Omental fat pad (tissue), 4 donors: ENCODE results near the genes PMEPA1 and C20orf85.

GRCh38 chr20:57441953-57442481, 50.8 kb downstream of the RBM38 start:
- PRO-cap: no peak
- RAMPAGE, long total RNA, 4 experiments: no peak in any of the 4 experiments

DNA sequence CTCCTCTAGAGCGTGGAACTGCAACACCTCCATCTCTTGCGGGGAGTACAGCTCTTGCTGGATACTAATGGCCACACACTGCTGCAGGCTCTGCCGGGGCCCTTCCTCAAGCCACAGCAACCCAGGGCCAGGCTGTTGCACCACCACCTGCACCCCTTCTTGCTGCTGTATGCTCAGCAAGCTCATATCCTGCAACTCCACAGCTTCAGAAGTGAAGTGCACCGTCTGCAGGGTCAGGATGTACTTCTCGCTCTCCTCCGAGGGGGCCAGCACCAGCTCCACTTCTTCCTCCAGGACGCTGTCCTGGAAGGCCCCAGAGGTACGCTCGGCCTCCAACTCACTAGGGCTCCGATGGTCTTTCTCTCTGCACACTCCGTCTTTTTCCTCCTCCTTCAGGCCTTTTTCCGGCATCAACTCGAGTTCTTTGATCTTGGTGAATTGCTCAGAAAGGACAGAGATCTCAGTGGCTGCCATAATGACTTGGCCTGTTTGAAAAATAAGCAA, 1.2 kb downstream of the CTCFL start:
- PRO-cap: no peak
- RAMPAGE, long total RNA, 4 experiments: no peak in any of the 4 experiments

DNA sequence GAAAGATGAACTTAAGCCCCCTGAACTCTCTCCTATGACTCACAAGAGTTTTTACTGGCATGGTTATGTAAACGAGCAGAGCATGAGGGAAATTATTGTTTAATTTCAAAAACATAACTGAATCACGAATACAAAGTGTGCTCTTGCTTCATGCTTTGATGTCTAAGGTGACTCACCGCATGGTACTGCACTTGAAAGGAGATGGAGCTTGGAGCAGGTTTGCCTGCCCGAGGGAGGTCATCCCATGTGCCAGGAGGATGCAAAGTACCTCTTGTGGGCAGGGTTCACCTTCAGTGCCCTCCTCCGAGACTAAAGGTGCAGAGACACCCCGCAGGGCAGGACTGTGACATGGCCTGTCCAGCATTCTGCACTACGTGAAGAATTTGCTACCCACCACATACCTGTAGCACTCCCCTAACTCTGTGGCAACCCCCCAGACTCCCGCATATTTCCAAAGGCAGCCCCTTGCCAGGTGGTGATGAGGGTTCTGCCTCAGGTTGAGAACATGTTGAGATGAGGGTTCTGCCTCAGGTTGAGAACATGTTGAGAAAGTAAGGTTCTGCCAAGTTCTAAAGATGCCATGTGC, 13.6 kb upstream of the PCK1 start:
- PRO-cap: no peak
- RAMPAGE, long total RNA, 4 experiments: no peak in any of the 4 experiments

- PRO-cap: no peak
- RAMPAGE, long total RNA, 4 experiments: no peak in any of the 4 experiments
These were observed 3.1 kb downstream of the PCK1 start for GRCh38 chr20:57563926-57564477.

DNA sequence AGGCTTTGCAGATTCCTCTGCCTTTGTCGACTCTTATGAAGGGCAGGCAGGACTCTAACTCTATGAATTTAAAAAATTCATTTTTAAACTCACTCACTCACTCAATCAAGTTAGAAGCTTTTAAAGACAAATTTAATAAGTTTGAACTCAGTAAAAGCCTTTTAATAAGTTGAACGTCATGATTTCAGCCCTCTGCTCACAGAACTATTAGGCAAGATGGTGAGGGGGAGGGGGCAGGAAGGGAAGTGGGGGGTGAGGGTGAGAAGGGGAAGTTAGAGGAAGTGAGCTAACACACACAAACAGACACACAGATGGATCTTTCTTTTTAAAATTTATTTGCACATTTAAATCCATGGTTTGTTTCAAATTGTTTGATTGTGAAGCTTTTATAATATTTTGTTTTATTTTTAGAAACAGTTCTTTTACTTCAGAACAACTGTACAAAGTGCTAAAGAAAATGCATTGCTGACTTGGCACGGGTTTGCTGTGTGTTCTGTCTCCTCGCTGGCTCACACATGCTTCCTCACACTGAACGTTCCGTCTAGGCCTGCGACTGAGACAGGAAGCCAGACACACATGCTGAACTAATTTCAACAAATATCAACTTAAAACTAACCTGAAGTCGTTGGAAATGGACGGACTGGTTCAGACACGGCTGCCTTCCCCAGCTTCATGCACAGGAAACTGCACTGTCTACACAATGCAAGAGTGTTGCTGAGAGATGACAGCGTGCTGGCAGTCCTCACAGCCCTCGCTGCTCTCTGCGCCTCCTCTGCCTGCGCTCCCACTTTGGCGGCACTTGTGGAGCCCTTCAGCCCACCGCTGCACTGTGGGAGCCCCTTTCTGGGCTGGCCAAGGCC, 7.9 kb upstream of the ZBP1 start:
- PRO-cap: no peak
- RAMPAGE, long total RNA, 4 experiments: no peak in any of the 4 experiments

DNA sequence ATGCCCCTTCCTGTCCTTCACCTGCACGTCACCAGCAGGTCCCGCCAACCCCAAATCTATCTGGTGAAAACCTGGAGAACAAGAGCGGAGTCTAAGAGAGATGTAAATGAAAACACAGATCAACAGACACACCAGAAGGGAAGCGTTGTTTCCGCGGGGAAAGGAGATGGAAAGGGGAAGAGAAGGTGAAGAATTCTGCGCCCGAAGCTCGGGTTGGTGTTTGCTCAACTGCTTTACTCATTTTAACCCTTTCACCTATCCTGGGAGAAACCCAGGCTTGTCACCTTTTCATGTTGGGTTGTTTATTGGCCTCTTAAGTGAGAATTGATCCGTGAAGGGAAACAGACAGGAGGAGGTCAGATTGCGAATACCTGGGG, 30.2 kb upstream of the ZBP1 start:
- PRO-cap: no peak
- RAMPAGE, long total RNA, 4 experiments: no peak in any of the 4 experiments

GRCh38 chr20:57702689-57703251, 7.0 kb downstream of the PMEPA1 start:
- PRO-cap: no peak
- RAMPAGE, long total RNA, 4 experiments: no peak in any of the 4 experiments

- PRO-cap: no peak
- RAMPAGE, long total RNA, 4 experiments: no peak in any of the 4 experiments
These were observed 2.7 kb downstream of the PMEPA1 start for GRCh38 chr20:57707120-57707607.

GRCh38 chr20:57709882-57710870, at the start of gene PMEPA1:
PMEPA1 (minus strand) TSS chr20:57710015.
- PRO-cap: unidirectional peak, minus-strand start at chr20:57709954; unidirectional peak, minus-strand start at chr20:57710527
- RAMPAGE, long total RNA, 4 experiments: start-site peak on the plus strand in 1 of 4 experiments, at chr20:57710159-57710164 at its widest, 5 reads per replicate

DNA sequence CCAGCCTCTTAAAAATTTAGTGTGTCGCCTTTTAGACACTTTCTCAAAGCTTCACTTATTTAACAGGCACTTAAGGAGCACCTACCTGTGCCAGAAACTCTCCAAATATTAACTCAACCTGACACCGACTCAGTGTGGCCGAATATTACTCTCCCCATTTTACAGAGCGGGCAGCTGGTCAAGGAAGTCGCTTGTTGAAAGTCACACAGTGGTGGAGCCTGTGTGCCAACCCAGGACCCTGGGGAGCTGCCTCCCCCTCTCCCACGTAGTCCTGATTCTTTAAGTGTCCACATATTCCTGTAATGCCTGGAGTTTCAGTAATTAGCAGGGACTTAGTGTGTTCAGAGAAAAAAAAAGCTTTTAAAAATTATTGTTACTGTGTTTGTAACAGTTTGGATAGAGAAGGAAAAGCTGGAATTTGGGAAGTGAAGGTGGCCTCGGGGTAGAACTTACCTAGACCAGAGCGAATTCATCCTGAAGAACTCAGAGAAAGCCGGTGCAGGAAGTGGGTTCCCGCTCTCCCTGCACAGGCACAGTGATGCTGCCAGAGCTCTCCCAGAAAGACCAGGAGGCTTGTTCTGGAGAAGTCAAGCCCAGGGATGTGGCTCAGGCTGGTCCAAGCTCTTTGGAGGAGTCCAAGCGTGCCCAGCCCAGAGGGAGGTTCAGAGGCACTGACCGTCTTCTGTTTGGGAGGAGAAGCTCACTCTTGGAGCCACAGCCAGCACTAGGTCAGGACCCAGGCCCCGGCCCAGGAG, 1.2 kb upstream of the PMEPA1 start:
- PRO-cap: no peak
- RAMPAGE, long total RNA, 4 experiments: start-site peak on the minus strand in 1 of 4 experiments, centred at position 125 of the sequence, 33 reads per replicate

DNA sequence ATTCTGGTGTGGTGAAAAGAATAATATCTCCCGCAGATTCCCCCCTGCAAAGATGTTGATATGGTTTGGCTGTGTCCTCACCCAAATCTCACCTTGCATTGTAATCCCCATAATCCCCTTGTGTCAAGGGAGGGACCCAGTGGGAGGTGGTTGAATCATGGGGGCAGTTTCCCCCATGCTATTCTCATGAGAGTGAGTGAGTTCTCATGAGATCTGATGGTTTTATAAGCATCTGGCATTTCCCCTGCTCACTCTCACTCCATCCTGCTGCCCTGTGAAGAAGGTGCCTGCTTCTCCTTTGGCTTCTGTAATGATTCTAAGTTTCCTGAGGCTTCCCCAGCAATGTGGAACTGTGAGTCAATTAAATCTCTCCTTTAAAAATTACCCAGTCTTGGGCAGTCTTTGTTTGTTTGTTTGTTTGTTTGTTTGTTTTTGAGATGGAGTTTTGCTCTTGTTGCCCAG, 58.8 kb upstream of the PMEPA1 start:
- PRO-cap: no peak
- RAMPAGE, long total RNA, 4 experiments: no peak in any of the 4 experiments

DNA sequence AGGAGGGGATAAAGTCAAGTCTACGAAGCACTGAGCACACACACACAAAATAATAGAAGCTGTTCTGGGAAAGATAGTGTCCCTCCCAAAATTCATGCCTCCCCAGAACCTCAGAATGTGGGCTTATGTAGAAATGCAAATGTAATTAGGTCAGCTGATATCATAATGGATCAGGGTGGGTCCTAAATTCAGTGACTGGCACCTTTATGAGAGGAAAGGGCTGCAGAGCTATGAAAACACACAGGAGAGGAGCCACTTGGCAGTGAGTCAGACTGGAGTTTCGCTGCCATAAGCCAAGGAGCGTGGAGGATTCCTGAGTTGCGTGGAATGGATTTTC, 191.2 kb upstream of the C20orf85 start:
- PRO-cap: no peak
- RAMPAGE, long total RNA, 4 experiments: no peak in any of the 4 experiments

DNA sequence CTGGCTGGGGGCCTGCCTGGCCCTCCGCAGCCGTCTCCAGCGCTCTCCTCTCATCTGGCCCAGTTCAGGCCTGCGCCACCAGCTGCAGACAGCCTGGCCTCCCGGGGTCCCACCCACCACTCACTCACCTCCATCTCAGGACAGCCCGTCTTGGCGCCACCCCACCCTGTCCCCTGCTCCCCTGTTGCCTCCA, 21.0 kb upstream of the C20orf85 start:
- PRO-cap: no peak
- RAMPAGE, long total RNA, 4 experiments: no peak in any of the 4 experiments

- PRO-cap: no peak
- RAMPAGE, long total RNA, 4 experiments: no peak in any of the 4 experiments
These were observed at the start of gene C20orf85 for GRCh38 chr20:58150769-58151017. C20orf85 (plus strand) TSS chr20:58150902.

GRCh38 chr20:58232561-58233170, 4.2 kb upstream of the ANKRD60 start:
- PRO-cap: no peak
- RAMPAGE, long total RNA, 4 experiments: no peak in any of the 4 experiments

DNA sequence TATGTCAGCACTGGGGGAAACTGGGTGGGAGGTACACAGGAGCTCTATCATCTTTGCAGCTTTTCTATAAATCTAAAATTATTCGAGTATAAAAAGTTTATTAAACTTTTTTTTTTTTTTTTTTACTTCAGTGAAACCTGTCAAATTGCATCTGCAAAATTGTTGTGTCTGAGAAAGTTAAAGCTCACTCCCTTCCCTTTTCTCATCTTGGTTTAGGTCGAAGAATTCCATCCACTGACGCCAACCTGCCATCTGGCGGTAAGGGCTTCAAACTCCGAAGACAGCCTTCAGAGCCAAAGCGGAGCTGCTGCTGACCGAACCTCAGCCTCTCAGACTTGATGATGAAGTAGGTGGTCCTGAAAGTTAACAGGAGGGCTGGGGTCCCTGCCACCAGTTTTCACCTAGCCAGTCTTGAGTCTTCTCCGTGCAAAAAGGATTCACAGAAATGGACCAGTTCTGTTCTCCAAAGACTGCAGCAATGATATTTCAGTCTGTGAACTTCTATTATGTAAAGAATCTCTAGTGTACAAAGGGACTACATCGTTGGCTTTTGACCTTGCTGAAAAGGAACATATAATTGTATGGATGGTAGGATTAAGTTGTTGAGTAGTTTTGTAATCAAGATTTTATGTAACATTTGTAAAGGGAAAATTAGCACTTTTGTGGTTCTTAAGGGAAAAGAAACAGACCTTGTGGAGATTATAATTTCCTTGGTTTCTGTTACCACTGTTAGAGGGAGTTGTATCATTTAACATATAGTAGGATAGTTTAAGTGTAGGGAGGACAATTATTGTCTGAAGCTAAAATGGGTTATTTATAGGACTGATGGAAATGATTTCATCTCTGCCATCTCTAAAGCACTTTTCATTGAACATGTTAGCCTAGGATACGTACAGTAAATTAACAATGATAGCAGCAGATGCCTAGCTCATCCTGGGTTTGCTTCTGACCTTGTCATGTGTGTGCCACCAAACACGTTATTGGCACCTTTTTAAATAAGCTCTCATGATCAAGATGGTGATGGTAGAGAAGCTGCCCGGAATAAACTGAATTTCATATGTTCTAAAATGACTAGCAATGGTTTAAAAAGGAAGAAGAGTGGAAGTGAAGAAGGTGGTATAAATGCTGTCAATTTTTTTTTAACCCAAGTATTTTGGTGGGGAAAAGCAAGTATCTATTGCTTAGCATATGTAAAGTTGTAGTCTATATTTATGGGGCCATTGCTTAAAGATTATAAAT, 29.2 kb upstream of the VAPB start:
- PRO-cap: no peak
- RAMPAGE, long total RNA, 4 experiments: no peak in any of the 4 experiments

DNA sequence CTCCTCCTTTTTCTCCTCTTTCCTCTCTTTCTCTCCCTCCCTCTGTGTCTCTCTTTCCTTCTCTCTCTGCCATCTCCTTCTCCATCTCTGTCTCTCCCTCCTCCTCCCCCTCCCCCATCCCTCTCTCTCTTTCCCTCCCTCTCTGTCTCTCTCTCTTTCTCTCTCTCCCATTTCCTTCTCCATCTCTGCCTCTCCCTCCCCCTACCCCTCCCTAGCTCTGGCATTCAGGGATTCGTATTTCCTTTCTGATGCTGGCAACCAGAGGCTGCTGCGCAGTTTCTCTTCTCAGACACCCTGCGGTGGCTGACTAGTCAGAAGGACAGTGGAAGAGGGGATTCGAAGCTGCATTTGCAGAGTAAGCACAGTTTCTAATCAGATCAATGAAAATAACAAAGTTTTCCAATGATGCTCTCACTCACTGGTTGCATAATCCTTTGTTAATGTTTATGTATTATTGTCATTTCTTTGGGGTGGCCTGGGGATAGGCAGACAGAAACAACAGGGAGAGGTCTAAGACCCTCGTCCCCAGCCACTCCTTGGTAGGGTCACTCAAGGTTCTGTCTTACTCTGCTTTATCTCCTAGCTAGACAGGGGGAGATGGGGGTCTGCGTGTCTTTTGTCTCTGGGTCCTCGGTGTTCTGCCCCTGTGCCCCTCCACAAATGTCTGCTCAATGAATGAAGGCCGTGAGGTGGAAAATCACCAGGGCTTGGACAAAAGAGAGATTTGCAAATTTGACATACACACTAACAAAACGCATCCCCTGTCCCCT, 13.5 kb upstream of the VAPB start:
- PRO-cap: no peak
- RAMPAGE, long total RNA, 4 experiments: no peak in any of the 4 experiments

DNA sequence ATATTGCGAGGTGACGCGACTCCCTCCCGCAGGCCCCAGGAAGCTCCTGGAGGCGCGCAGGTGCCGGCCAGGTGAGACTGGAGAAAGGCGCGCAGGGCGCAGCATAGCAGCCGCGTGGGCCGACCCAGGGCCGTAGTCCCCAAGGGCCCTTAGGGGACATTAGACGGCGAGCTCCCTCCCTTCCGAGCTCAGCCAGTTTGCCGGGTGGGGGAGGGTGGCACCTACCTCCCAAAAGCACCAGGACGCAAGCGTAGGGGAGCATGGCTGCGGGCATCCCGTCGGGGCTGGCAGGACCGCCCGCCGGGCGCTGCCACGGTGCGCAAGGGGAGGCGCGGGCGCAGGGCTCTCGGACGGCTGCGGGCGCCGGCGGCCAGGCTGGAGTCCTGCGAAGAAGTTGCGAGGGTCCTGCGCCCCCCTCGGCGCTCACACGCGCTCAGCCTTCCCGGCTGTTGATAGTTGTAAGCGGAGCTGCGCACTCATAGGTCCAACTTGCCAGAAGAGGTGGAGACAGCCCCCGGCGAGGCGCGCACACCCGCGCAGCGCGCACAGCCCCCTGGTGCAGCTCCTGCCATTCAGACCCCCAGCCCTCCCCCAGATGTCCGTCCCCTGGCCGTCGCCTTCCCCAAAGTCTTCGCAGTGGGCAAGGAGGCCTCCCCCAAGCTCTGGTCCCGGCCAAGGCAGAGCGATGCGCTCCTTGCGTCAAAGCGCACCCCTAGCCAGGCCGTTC, 602 bp downstream of the APCDD1L start:
- PRO-cap: no peak
- RAMPAGE, long total RNA, 4 experiments: no peak in any of the 4 experiments

- PRO-cap: no peak
- RAMPAGE, long total RNA, 4 experiments: no peak in any of the 4 experiments
These were observed 54.1 kb upstream of the STX16 start for GRCh38 chr20:58596847-58597484.

DNA sequence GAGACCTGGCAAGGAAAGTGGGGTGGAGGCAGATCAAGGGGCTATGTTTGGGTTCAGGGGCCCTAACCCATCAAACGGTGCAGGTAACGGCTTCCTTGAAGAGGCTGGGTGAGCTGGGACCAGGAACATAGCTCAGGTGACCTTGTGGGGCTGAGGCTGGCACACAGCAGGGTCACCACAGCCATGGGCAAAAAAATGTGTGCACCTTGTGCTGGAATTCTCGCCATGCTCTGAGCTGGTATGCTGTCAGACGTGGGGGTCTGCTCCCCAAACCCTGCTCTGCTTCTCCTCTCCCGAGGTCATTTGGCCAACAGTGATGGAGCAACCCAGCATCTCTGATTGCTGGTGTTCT, 35.1 kb upstream of the STX16 start:
- PRO-cap: no peak
- RAMPAGE, long total RNA, 4 experiments: no peak in any of the 4 experiments